ENCODE data around the gene CHMP1B.

DNA sequence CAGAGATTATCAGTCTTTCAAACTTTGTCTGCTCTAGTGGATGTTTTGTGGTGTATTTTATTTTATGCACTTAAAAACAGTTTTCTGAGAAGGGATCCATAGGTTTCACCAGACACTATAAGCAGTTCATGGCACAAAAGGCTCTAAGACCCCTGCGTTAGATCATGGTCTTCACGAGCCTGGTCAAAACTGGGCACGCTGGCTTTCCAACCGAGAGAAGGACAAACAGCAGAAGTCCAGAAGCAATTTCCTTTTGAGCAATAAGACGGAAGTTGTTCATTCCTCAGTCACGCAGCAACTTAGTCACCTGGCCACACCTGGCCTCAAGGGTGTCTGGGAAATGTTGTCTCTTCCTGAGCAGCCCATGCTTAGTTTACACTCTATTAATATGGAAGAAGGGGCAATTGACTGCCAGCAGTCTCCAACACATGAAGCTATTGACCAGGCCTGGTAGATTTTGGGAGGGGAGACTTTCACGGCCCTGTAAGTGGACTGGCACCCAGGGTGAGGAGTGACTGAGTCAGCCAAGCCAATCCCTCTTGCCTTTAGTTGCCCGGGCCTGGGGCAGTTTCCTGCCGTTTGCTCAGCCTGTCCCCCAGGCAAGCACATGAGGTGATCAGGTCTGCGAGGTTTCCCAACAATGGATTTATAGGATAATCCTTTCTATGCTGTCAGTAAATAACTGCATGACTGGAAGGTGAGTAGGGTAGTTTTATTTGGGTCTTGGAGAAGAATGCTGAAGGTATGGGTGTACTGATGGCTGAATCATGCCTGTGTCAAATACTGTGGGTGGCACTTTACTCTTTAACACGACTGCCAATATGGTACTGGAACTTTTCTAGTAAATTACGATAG is 43.8 kb upstream of the PPP4R1 start:
- CAGE, long polyA plus RNA, result no peak
- RRBS, result no CpG with 5 or more reads among the region's 12 CpGs

- CAGE, long polyA plus RNA, result no peak
- RRBS, result no CpG with 5 or more reads among the region's 3 CpGs
These were observed 23.6 kb upstream of the RAB31 start for GRCh38 chr18:9684597-9684841.

DNA sequence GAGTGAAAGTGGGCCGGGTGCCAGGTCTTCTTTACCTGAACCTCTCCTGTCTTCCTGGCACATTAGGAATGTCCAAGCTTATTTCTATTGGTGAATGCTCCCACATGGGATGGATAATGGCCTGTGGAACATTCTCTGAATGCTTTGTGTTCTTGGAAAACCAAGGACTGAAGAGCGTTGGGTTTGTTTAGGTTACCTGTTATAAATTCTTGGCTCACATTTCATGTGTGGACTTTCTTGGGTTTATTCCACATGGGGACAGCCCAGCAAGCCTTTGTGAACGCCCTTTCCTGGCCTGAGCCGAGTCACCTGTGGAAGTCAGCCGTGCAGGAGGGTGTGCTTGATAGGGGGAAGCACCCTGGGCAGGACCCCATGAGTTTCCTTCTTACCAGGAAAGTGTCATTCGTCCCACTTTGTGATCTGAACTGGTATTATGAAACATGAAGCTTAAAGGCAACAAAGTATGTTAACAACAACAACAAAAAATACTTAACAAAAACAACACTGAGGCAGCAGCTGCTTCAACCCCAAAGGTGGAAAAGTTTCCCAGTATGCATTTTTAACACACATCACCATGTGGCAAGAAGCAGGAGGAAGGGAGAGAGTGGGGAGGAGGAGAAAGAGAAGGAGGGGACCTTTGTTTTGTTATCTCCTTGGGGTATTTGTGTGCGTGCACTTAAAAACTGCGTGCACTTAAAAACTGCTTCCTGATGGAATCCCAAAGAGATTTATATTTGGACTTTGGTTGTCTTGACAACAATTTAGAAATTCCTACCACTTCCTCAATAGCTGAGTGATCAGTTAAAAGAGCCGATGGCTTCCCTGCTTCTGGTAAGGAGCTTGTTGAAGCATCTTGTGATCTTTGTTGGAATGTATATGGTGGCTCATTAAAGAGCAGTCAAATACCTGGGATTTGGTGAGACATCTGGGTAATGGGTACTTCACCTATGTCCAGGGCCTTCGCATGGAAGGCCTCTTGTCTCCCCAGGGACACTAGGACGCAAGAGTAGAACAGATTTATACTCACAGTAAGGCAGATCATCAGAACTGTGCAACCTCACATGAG is 4.3 kb downstream of the RAB31 start:
- CAGE, long polyA plus RNA, result no peak
- RRBS, result no CpG with 5 or more reads among the region's 11 CpGs

- CAGE, long polyA plus RNA, result no peak
- RRBS, result no CpG with 5 or more reads among the region's 25 CpGs
These were observed 33.8 kb downstream of the RAB31 start for GRCh38 chr18:9741522-9742668.

GRCh38 chr18:9806891-9807590 is 78.7 kb upstream of the TXNDC2 start:
- CAGE, long polyA plus RNA, result no peak
- RRBS, result no CpG with 5 or more reads among the region's 17 CpGs

GRCh38 chr18:9851493-9851837 is 34.3 kb upstream of the TXNDC2 start:
- CAGE, long polyA plus RNA, result no peak
- RRBS, result no CpG with 5 or more reads among the region's 2 CpGs

DNA sequence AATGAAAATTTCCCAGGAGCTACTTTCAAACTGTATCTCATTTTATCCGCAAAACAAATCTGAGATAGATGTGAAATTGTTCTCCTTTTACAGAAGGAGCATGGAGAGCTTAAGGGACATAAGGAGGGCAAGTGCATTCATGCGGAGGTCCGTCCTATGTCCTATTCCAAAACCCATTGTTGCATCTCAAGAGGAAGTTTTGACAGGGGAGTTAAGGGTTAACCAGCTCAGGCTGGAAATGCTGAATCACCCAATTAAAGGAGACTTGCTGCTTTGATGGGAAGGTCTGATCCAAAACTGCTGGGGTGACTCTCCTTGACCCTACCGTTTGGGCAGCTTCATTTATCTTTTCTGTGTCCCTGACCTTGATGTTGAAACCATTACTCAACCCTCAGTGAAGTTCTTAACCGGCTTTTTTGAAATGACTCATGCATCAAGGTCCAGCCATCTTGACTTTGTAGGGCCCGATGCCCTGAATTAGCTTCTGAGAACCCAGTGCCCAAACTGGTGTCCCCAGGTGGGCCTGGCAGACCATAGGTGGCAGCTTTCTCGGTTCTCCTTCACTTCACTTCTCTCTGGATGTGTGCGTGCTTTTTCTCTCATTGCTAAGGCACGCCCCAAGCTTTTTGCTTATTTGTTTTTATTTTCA is 16.0 kb upstream of the TXNDC2 start:
- CAGE, long polyA plus RNA, result no peak
- RRBS, result no CpG with 5 or more reads among the region's 9 CpGs

GRCh38 chr18:9926557-9927444 is 13.0 kb downstream of the VAPA start:
- CAGE, long polyA plus RNA, result no peak
- RRBS, result no CpG with 5 or more reads among the region's 3 CpGs

GRCh38 chr18:9935996-9936329 is 22.1 kb downstream of the VAPA start:
- CAGE, long polyA plus RNA, result no peak
- RRBS, result no CpG with 5 or more reads among the region's 2 CpGs

DNA sequence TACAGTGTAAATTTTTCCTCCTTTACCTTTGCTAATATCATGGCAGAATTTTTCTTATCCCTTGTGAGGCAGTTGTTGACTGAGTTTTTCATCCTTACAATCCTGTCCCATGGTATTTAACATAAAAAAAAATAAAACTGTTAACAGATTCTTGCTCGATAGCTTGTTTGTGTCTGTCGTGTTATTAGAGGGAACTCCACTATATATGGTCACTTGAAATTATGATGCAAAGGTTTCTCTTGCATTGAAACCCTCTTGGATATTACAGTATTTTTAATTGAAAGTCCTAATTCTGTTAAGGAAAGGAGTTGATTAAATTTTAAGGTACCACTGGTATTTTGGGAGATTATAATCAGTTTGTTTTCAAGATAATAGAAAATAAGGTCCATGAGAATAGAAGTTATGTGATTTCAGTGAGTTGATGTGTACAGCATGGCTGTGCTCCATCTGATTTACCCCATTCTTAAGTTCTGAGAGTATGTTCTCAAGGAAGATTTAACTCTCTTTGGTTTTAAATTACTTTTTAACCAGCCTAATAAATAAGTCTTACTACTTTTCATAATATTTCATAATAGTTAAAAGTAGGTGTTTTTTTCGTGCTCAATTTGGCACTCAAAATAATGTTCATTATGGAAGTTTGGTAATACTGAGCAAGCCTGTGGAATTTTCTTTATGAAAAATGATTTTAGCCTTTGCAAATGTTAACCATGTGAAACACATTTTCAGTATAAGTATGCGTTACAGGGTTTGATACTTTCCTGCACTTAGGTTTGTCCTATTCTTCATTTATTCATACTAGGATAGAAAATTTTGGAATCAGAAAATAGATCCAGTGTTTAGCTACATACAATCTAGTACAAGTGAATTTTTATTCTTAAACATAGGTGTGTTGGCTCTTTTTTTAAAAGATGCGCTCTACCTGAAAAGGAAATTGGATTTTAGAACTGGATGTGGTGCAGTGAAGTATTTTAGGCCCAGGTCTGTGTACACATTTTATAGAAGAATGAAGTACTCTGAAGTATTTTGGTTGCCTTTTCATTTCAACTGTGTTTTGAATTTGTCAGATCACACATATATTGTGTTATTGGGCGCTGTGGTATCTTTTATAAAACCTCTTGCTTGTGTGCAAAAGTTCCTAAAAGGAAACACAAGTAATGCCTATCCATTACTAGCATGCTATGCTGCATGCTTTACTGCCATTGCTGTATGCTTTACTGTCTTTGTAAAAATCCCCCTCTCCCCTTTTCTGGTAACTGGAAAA is 41.3 kb downstream of the VAPA start:
- CAGE, long polyA plus RNA, result no peak
- RRBS, result no CpG with 5 or more reads among the region's 6 CpGs

DNA sequence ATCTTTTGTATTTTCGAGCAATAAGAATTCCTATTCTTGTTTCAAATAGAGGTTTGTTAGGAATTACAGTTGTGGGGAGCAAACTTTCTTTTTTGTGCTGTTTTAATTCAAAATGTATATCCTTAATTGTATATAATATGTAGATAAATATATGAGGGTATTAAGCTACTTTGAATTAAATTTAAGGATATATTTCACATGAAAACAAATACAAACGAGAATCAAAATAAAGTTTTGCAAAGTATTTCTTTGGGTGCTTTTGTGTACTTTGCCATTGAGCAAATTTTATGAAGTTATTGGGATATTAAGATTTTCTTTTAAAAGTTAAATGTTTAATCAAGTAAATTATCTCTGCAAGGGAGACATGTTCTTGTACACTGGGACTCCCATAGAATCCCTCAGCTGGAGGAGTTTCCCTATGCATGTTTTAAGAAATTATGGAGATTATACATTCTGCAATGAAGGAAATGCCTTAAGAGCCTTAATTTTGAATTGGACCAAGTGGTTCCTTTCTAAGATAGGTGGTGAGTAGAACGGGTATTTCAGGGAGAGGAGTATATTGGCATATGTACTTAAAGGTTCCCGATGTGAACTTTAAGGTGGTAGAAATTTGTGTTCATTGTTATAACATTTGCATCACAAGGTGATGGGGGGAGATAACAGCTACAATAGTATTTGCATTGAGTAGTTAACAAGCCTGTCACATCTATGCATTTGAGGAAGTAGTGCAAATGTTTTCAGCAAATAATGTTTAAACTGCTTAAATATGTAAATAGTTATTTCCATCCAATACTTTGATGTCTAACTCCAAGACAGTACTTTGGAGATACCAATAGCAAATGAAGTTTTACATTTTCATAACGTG is 46.2 kb downstream of the VAPA start:
- CAGE, long polyA plus RNA, result no peak
- RRBS, result no CpG with 5 or more reads among the region's 5 CpGs

DNA sequence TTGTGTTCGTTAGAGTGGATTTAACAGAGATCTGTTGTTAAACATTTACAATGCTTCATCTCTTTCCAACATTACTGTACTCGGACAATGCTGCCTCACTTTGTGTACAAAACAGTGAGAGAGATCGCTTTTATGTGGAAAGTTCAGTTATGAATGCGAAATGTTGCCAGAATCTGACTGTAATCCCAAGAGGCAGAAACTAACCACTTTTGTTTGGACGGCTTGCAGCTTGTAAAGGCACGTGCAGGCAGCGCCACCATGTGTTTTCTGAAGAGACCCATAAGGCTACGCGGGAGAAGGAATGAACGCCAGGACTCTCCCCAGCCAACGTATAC is 5.8 kb upstream of the NAPG start:
- CAGE, long polyA plus RNA, result no peak
- RRBS, result no CpG with 5 or more reads among the region's 11 CpGs

GRCh38 chr18:11121608-11121862 is 27.8 kb downstream of the PIEZO2 start:
- CAGE, long polyA plus RNA, result no peak
- RRBS, result no CpG with 5 or more reads among the region's 2 CpGs

DNA sequence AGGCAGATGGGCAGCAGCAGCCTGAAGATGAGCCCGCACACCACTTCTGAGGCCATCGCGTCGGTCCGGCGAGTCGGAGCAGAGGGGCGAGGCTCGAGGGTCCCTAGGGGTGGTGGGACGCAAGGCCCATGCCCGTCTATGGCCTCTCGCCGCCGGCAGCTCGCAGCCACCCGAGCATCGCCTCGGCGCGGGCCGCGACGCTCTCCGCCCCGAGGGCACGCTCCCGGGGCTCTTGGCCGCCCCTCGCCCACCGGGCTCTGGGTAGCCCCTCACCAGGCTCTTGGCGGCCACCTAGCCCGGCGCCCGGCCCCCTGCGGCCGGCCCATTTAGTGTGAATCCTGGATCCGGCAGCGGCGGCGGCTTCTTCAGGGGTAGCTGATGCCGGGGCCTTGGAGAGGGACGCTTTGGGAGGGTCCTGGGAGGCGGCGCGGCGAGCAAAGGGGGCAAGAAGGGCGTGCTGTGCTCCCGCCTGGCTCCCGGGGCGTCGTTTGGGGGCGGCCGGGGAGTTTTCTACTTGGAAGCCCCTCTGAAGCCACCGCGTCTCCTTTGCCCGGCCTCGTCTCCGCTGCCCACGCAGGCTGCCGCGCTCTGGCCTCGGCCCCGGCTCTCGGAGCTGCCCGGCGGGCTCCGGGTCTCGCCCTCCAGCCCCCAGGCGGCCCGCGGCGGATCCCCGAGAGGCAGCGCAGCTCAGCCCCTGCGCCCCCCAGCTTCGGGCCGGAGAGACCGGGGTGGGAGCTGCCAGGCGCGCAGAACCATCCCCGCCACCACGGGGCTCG is 648 bp downstream of the PIEZO2 start:
- CAGE, long polyA plus RNA, result no peak
- RRBS, result 3% methylated on average over 52 of the region's 83 CpGs

DNA sequence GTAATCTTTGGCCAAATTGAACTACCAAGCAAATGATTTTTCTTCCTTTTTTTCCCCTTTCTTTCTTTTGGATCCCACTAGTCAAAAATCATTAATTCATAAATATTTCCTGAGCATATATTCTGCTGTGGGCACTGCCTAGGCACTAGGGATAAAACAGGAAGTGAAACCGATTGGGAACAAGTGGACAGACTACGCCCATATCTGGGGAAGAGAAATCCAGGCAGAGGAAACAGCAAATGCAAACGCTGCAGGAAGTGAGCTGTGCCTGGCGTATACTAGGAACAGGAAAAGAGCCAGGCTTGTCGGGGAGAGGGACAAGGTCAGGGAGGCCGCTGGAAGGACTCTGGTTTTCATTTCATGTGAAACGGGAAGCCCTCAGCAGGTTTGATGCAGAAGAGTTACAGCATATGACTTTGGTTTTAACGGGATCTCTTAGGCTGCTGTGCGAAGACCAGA is 110.0 kb upstream of the PIEZO2 start:
- CAGE, long polyA plus RNA, result no peak
- RRBS, result no CpG with 5 or more reads among the region's 9 CpGs

- CAGE, long polyA plus RNA, result no peak
- RRBS, result 75% methylated on average over 4 of the region's 14 CpGs
These were observed 19.5 kb upstream of the GNAL start for GRCh38 chr18:11669478-11670045.

DNA sequence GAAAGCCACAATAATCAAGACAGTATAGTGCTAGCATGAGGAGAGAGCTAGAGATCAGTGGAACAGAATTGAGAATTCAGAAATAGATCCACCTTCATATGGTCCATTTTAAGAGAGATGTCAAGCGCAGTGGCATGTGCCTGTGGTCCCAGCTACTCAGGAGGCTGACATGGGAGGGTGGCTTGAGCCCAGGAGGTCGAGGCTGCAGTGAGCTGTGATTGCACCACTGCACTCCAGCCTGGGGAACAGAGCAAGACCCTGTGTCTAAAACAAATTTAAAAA is 37.7 kb upstream of the CHMP1B start:
- CAGE, long polyA plus RNA, result no peak
- RRBS, result no CpG with 5 or more reads among the region's 2 CpGs

- CAGE, long polyA plus RNA, result start-site peak on the plus strand at chr18:11851390-11851414, 106 and 75 reads in 2 replicates
- RRBS, result 2% methylated on average over 23 of the region's 51 CpGs
These were observed at the start of gene CHMP1B for GRCh38 chr18:11850573-11851568. CHMP1B (plus strand) TSS chr18:11851413.

GRCh38 chr18:11852930-11853573 is 1.8 kb downstream of the CHMP1B start:
- CAGE, long polyA plus RNA, result no peak
- RRBS, result no CpG with 5 or more reads among the region's 5 CpGs

DNA sequence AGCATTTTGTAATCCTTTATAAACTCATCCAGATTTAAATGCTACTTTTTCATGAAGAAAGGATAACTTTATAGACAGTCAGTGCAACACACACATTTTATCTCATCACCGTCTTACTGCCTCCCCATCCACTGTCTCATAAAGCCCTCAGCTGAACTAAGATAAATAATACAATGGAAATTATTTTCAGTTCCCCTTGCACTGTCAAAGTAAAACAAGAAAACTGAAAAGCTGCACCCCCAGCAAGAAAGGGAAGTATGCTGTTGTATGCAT is 25.1 kb downstream of the MPPE1 start:
- CAGE, long polyA plus RNA, result no peak
- RRBS, result no CpG with 5 or more reads among the region's 1 CpG